Gastroesophageal sphincter (tissue), 4 donors: Measurements from ENCODE around the genes SLMAP and ACOX2.

- PRO-cap: no peak
- RAMPAGE, long total RNA, 4 experiments: start-site peak on the plus strand in 1 of 4 experiments, at chr3:56593679-56593739 at its widest, 26 reads per replicate
These were observed 36.5 kb downstream of the CCDC66 start for GRCh38 chr3:56593068-56594195.

DNA sequence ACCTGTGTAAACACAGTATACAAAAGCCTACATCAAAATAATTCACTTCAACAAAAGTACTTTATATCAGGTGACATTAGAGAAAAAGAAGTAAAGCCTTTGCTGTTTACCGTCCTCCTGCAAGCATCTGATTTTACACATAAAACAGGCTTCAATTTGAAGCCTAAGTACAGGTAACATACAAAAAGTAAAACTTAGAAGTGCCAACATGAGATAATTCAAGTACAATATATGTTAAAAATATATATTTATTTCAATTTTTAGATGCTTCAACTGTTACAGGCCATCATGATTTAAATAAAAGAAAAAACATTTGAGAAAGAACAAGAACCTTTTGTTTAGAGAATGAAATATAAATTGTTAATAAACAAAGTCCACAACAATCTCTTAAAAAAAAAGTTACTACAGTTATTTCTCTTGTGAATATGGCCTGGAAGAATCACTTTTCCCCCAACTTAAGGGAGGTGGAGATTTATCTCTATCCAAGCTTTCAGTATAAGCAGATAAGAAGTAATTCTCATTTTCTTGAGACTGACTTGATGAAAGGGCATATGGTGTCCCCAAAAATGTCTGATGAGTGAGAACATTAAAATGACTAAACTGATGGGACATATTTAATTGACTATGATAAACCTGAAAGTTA is 60.3 kb downstream of the TASOR start:
- PRO-cap: no peak
- RAMPAGE, long total RNA, 4 experiments: no peak in any of the 4 experiments

GRCh38 chr3:56776593-56777015 is 25.1 kb downstream of the ARHGEF3 start:
- PRO-cap: no peak
- RAMPAGE, long total RNA, 4 experiments: no peak in any of the 4 experiments

DNA sequence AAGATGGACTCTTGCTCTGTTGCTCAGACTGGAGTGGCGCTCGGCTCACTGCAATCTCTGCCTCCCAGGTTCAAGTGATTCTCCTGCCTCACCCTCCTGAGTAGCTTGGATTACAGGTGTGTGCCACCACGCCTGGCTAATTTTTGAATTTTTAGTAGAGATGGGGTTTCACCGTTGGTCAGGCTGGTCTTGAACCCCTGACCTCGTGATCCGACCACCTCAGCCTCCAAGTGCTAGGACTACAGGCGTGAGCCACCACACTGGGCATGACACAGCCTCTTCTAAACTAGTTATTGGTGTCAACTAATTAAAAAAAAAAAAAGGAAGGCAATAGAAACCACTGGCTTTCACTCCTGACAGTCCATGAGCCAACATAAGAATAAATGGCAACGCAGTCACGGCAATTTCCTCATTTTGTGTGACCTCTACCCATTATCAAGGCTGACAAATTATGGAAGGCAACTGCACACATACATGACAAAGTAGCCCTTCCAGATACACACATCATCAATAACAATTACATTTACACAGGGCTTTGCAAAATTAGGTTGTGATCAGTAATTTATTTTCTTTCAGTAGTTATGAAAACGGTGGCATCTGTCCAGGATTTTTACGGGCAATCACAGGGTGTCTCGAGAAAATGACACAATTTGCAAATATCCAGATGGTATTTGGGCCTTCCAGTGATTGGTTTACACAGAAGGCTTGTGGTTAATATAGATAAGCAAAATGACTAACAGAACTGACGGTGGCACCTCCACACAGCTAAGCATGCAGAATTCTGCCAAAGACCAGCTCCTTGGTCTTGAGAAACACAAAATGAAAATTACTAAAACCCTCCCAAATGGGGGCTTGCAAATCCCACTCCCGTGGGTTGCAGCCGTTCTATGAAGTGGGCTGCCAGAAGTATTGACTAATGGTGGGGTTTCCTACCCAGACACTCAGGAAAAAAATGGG is 5.8 kb downstream of the ARHGEF3 start:
- PRO-cap: no peak
- RAMPAGE, long total RNA, 4 experiments: no peak in any of the 4 experiments

GRCh38 chr3:56974396-56975180 is 85.9 kb upstream of the SPATA12 start:
- PRO-cap: no peak
- RAMPAGE, long total RNA, 4 experiments: no peak in any of the 4 experiments

GRCh38 chr3:56976584-56977742 is 83.5 kb upstream of the SPATA12 start:
- PRO-cap: no peak
- RAMPAGE, long total RNA, 4 experiments: no peak in any of the 4 experiments

DNA sequence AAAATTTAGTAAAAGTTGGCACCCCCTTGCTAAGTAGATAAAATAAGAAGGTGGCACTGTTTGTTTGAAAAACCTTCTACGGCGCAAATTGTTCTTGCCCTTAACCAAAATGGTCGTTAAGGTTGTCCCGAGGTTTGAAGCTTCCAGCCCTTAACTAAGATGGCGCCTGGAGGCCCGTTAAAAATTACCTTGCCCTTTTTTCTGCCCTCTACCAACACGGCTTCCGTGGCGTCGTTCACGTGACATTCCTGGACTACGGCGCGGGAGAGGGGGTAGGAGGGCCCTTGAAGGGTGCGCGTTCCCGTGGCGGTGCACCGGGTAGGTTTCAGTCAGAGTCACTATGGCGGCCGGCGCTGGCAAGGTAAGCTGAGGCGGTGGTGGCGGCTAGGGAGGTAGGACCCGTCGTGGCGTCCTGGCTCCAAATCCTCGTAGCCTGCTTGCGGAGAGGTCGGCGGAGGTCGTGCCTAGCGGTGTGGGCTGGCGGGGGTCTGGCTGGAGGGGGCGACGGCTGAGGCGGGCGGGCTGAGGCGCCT is at the start of gene SLMAP:
Gene SLMAP (plus strand): TSS at position 328 of the 533 bp plus-strand sequence.
- PRO-cap: unidirectional peak, plus-strand start at position 332 of the sequence
- RAMPAGE, long total RNA, 4 experiments: no peak in any of the 4 experiments

- PRO-cap: no peak
- RAMPAGE, long total RNA, 4 experiments: no peak in any of the 4 experiments
These were observed 58.9 kb downstream of the SLMAP start for GRCh38 chr3:57814969-57815462.

DNA sequence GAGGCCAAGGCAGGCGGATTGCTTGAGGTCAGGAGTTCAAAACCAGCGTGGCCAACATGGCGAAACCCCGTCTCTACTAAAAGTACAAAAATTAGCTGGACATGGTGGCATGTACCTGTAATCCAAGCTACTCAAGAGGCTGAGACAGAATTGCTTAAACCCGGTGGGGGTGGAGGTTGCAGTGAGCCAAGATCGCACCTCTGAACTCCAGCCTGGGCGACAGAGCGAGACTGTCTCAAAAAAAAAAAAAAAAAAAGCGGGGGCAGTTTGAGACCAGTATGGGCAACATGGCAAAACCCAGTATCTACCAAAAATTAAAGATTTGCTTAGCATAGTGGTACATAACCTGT is 103.0 kb downstream of the SLMAP start:
- PRO-cap: no peak
- RAMPAGE, long total RNA, 4 experiments: no peak in any of the 4 experiments

DNA sequence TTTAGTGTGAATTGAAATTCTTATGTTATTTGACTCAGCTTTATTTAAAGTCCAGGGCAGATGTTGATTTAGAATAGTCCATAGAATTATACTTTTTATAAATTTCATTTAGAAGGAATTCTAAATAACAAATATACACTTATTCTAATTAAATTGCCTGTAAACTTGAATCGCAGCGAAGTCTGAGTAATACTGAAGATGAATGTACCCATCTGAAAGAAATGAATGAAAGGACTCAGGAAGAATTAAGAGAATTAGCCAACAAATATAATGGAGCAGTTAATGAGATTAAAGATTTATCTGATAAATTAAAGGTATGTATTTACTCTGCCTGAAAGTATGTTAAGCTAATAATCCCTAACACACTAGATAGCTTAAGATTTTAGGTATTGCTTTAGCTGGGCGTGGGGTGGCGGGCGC is 105.7 kb downstream of the SLMAP start:
- PRO-cap: no peak
- RAMPAGE, long total RNA, 4 experiments: no peak in any of the 4 experiments

GRCh38 chr3:57948717-57949120 is 59.5 kb upstream of the FLNB start:
- PRO-cap: no peak
- RAMPAGE, long total RNA, 4 experiments: no peak in any of the 4 experiments

- PRO-cap: no peak
- RAMPAGE, long total RNA, 4 experiments: no peak in any of the 4 experiments
These were observed 24.4 kb upstream of the FLNB start for GRCh38 chr3:57983762-57984323.

DNA sequence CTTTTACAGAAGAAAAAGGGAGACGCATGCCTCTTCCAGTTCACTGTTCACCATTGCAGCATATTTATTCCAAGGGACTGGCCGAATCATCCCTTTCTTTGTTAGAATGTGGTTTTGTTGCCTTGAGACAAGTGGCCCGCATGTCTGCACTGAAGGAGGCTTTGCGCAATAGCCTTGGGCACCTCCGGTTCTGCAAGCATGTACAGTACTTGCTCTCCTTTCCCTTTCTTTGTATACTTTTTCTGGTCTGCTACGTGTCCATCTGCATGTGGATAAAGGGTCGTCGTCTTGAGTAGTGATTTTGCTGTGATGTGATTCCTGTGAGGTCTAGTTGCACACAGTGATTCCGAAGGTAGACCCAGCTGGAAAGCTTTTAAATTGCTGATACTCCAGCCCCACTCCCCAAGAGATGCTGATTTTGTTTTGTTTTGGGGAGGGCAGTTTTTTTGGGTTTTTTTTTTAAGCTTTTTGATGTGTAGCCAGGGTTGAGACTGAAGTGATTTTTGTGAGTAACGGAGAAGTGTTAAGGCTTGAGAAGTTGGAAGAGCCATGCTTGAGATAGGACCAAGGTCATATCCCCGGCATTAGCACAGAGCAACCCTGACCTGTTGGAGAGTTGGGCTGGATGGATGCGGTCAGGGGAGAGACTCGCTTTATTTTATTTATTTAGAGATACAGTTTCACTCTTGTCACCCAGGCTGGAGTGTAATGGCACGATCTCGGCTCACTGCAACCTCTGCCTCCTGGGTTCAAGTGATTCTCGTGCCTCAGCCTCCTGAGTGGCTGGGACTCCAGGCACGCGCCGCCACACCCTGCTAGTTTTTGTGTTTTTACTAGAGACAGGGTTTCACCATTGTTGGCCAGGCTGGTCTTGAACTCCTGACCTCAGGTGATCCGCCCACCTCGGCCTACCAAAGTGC is 43.3 kb downstream of the FLNB start:
- PRO-cap: no peak
- RAMPAGE, long total RNA, 4 experiments: no peak in any of the 4 experiments

DNA sequence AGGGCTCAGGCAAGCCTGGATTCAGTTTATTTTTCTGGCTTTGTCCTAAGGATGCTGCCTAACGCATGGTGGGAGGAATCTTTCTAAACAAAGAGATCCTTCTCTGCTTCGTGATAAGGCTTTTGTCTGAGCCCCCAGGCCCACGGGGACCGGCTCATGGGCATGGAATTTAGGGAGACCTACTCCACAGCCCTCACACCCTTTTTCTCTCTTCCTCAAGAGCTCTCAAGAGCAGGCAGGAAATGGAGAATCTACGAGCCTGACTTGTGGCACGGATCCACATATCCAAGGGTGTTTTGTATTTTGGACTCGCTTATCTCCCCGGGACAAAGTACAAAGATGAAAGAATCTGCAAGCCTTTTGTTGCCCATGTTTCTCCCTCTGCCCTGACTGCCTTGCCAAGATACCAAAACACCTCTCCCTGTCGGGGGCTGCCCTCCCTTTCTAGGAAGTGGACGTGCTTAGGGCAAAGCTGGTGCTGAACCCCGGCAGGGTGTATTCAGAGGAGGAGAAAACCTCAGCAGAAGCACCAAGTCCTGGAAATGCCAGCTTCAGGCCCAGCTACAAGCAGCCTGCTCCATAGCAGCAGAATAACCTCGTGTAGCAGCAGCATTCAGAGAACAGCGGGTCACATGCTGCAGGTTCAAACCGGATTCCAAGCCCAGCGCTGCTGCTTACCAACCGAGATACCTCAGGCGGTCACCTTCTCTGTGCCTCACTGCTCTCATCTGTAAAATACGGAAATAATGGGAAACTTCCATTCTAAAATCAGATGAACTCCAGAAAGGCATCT is 35.3 kb downstream of the DNASE1L3 start:
- PRO-cap: no peak
- RAMPAGE, long total RNA, 4 experiments: no peak in any of the 4 experiments

DNA sequence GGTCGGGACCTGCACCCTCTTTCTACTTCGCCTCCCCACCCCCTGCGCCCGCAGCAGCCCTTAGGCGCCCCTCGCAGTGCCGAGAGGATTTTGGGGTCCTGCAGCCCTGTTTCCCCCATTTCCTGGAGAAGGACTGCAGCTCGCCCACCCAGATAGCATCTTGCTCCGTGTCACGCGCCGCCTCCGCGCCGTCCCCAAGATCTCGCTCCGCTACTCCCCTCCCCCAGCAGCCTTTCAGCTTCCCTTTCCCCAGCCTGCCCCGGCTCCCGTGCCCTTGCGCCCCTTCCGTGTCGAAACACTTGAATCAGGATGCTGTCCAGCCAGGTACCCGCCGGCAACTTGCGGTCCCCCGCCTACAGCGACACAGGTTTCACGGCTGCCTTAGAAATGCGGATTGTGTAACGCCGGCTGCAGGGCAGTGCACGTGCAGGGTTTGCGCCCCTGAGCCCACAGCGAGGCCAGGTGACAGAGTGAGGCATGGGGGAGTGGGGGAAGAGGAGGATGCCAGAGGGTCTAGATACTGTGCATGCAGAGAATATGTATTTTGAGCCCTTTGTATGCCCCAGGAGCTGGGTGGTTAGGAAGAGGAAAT is 687 bp downstream of the ABHD6 start:
- PRO-cap: no peak
- RAMPAGE, long total RNA, 4 experiments: no peak in any of the 4 experiments

DNA sequence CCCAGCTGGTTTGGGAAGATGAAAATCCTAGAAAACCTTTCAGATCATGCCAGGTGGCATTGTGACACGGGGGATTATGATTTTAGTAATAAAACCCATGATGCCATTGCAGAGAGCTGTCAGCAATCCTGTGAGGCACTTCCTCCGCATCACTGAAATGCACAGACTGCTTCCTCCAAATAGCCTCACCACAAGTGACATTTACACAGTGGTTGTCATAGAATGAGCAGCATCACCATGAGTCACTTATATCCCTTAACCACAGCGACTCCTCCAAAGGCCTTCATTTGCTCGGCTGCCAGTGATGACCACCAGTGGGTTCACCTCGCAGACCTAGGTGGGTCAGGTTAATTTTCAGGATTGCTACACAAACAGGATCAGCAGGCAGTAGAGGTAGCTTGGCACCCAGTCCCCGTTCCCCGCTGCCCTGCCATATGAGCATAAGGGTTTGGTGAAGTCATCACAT is 22.8 kb downstream of the ABHD6 start:
- PRO-cap: no peak
- RAMPAGE, long total RNA, 4 experiments: no peak in any of the 4 experiments

DNA sequence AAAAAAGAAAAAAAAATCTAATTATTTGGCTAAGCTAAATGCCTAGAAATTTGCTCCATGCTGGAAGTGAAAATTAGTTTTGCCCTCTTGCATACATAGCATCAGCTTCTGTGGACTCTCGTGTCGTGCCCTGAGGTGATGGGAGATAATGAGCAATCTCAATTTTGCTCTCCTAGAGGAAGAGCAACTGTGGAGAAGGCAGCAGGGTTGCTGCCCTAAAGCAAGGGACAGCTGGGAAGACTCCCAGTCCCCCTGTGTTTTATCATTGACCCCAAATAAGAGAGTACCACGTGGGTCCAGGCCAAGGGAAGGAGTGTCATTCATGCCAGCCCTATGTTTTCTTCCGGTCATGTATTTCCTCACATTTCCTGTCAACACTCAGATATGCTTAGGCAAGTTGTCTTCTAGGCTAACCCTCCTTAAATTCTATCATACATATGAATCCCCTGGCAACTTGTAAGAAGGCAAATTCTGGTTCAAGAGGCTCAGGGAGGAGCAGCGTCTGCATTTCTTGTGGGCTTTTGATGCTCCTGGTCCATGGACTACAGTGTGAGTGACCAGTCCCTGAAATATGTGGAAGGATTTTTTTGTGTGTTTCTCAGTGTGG is 32.1 kb upstream of the RPP14 start:
- PRO-cap: no peak
- RAMPAGE, long total RNA, 4 experiments: no peak in any of the 4 experiments

GRCh38 chr3:58493002-58493248 is 1.0 kb downstream of the KCTD6 start:
- PRO-cap: no peak
- RAMPAGE, long total RNA, 4 experiments: no peak in any of the 4 experiments

GRCh38 chr3:58521000-58521537 is 15.9 kb downstream of the ACOX2 start:
- PRO-cap: no peak
- RAMPAGE, long total RNA, 4 experiments: no peak in any of the 4 experiments

DNA sequence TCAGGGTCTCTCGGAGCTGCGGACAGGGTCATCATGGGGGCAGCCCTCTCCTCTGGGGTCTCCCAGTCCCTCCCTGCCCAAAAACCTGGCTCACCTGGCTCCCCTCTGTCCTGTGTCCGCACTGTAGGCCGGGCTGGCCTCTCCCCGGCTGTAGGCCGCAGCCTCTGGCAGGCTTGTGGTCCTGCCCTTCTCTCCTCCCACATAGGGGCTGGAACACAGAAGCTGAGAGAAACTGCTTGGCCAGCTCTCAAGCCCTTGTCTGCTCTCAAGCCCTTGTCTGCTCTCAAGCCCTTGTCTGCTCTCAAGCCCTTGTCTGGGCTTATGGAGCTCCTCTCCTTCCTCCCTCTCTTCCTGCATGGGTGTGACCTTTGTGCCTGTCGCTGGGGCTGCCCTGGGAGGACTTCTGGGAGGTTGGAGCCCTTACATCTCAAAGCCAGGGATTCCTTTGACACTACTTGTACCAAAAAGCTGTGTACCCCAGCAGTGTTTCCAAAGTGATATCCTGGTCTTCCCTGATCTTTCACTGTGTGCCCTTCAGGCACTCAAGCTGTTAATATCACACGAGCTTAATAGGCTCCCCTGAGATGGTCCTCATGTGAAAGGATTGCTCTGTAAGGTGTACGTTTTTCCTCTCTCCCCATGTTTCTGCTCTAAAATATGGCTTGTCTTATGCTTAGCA is at the start of gene ACOX2:
Gene ACOX2 (minus strand): TSS at position 166 of the 679 bp plus-strand sequence.
- PRO-cap: unidirectional peak, minus-strand start at position 166 of the sequence
- RAMPAGE, long total RNA, 4 experiments: start-site peak on the minus strand in 4 of 4 experiments, centred at positions 144 to 157 of the sequence, 39 to 181 reads per replicate